Myometrial cell (primary cell): ENCODE data around the gene GGT1.

DNA sequence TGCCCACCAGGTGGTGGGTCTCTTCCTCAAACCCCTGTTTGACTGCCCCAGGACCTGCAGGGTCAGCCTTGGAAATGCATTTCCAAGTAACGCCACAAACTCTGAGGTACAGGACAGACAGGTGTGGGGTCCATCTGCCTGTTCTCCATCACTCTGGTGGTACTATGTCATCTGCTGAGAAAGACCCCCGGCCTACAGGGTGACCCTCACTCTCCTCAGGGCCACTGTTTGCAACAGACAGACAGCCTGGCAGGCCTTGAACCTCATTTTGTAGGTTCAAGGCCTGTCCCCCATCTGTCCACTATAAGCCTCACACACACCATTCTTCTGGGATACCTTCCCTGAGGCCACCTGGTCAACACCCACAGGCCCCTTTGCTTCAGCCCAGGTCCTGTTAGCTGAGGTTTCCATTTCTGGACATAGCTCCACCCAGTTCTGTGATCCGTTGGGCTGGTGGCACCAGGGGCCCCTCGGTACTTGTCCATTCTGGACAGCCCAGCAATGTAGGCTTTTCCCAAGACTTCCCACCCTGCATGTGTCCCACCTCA, 3.0 kb downstream of the MIF start:
- RAMPAGE, long total RNA: no peak

- RAMPAGE, long total RNA: no peak
Measured at GRCh38 chr22:24066252-24066693, 55.2 kb downstream of the CABIN1 start.

DNA sequence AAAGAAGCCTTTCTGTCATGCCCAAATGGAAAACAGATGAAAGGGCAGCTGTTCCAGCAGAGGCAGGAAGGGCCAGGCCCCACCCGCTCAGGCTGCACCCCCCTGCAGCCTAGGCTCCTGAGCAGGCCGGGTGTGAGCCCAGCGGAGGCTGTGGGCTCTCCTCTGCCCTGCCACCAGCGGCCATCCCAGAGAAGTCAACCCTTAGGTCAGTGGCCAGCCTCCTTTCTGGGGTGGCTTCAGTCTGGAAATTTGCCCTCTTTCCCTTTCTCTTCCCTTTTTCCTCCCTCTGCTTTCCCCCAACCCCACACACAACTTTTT, 32.6 kb upstream of the SUSD2 start:
- RAMPAGE, long total RNA: no peak

GRCh38 chr22:24157844-24158484, 23.3 kb upstream of the SUSD2 start:
- RAMPAGE, long total RNA: no peak

DNA sequence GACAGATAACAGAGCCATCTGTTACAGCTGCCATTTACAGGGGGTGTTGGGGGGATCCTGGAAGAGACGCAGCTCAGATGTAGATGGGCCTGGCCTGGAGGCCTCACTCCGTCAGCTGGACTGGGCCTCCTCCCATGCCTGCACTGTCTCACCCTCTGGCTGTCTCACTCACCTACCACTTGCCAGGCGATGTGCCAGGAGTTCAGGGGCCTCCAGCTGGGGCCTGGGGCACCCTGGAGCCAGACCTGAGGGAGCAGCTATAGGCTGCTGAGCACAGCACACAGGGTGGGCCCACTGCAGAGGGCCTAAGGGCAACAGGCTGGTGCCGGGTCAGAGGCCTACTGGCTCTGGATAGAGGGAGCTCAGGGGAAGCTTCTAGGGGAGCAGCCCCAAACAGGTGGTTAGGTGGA, 16.3 kb upstream of the SUSD2 start:
- RAMPAGE, long total RNA: no peak

- RAMPAGE, long total RNA: no peak
Measured at GRCh38 chr22:24207884-24208422, 26.7 kb downstream of the SUSD2 start.

- RAMPAGE, long total RNA: no peak
Measured at GRCh38 chr22:24243435-24244136, 1.3 kb downstream of the GGT5 start.

- RAMPAGE, long total RNA: no peak
Measured at GRCh38 chr22:24271293-24271996, 814 bp downstream of the SPECC1L start.

GRCh38 chr22:24289133-24289598, 18.5 kb downstream of the SPECC1L start:
- RAMPAGE, long total RNA: no peak

GRCh38 chr22:24400445-24400929, 26.9 kb upstream of the ADORA2A start:
- RAMPAGE, long total RNA: no peak

DNA sequence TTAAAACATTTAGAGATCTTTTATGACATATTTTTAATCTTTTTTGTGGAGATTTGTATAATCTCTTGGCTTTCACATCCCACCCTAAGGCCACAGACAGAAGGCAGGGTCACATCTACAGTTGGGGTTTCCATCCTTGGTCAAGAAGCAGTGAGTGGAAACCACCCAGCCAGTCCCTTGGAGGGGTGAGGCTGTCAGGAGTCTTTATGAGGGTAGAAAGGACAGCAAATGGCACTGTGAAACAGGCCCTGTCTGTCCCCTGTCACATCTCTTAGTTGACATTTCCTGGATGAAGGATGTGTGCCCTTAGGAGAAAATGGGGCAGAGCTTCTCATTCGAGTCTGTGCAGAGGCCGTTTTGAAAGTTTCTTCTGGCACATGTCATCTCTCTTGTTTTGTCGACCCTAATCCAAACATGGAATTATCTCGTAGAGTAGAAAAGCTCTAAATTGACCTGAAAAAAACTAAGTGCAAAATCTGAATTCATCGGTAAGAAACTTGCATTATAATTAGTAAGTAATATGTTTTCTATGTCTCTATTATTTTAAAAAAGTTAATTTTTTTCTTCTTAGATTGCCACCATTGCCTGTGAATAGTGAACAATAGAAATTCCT, 24.4 kb upstream of the ADORA2A start:
- RAMPAGE, long total RNA: no peak

DNA sequence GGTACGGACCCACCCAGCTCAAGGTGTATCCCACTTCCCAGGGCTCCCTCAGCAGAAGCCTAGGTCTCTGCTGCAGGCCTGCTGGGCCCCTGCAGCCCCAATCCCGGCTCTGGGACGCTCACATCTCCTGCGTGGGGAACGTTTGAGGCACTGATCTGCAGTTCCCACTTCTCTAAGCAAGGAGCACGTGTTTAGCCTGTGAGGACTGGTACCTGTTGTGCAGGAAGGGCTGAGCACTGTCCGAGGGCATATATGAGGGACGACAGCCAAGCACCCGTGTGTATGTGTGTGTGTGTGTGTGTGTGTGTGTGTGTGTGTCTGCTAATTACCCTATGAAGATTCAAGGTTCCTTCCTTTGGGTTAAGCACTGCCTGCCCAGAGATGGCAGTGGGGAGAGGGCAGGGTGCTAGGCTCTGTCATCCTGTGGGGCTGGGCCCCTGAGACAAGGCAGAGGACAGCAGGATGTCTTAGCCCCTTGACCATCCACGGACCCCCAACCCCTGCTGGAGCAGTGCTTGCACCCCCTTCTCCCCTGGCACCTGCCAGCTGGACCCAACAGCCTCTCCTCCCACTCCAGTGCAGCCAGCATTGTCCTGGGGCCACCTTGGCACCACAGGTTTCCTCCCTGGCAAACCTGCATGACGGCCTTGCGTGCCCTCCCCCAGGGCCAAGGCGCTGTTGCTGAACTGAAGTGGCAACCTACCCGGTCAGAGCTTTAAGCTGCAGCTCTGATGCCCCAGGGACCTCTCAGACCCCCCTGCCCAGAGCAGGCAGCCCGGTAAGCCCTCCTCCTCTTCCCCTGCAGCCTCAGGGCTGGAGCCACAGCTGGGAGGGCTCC, 1.5 kb upstream of the LRRC75B start:
- RAMPAGE, long total RNA: no peak

- RAMPAGE, long total RNA: no peak
Measured at GRCh38 chr22:24602950-24603365, at the start of gene GGT1. Gene GGT1, plus strand, starts transcription at chr22:24603193.

GRCh38 chr22:24695016-24695668, 79.4 kb downstream of the PIWIL3 start:
- RAMPAGE, long total RNA: no peak

DNA sequence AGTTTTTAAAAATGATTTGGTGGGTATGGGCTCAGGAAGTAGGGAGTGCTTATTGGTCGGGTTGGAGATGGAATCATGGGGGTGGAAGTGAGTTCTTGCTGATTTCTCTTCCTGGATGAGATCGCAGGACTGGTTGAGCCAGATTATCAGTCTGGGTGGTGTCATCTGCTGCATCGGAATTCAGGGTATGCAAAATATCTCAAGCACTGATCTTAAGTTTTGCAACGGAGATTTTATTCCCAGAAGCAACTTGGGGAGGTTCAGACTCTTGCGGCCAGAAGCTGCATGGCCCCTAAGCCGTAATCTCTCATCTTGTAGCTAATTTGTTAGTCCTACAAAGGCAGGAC, 1.2 kb upstream of the PIWIL3 start:
- RAMPAGE, long total RNA: no peak

GRCh38 chr22:24898073-24898431, 48.4 kb downstream of the LHFPL7 start:
- RAMPAGE, long total RNA: no peak

DNA sequence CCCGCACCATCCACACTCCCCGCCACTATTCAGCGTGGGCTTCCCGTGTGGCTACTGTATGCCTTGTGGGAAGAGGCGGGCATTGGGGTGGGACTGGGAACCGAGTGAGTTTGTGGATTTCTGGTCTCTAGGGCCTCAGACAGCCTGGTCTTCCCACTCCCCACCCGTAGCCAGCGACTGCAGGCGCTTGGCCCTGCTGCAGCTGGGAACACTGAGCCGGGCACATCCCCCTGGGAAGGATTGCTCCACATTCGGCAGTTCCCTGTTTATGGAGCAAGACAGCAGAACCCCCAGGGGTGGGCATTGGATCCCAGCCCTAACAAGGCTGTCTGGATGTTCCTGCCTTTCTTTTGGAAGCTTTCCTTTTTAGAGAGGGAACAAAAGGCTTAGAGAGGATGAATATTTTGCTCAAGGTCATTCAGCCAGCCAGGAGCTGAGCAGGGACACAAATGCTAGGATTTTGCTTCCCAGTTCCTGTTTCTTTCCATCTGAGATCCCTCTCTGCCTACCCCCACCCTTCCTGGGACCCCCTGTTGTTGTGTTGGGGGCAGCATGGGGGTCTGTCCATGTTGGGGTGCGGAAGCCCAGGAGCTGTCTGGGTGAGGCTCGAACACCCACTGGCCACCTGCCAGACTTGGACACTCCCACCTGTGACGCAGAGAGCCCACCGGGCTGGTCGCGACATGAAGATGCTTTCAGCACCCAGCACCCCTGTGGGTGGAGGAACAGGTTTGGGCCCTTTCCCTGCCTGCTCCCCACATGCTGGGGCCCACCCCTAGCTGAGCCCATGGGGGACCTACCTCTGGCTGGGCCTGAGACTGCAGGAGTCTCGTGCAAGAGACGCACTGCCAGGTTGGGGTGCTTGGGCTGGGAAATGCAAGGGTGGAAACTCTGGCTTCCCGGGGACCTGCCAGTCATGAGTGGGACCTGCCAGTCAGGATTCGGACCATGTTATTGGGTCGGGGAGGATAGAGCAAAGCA, 23.7 kb downstream of the KIAA1671 start:
- RAMPAGE, long total RNA: no peak

DNA sequence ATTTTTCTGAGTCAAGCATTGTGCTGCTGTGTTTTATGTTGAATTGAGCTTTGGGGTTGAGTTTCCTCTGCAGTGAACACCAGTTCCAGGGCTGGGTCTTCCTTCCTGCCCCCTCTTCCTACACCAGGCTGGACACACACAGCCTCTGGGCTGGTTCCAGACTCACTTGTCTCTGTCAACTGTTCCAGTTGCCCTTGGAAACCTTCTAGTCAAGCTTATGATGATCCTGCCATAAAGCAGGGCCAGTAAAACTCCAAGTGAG, 61.0 kb downstream of the KIAA1671 start:
- RAMPAGE, long total RNA: no peak

- RAMPAGE, long total RNA: no peak
Measured at GRCh38 chr22:25053255-25053654, 100.7 kb downstream of the KIAA1671 start.

DNA sequence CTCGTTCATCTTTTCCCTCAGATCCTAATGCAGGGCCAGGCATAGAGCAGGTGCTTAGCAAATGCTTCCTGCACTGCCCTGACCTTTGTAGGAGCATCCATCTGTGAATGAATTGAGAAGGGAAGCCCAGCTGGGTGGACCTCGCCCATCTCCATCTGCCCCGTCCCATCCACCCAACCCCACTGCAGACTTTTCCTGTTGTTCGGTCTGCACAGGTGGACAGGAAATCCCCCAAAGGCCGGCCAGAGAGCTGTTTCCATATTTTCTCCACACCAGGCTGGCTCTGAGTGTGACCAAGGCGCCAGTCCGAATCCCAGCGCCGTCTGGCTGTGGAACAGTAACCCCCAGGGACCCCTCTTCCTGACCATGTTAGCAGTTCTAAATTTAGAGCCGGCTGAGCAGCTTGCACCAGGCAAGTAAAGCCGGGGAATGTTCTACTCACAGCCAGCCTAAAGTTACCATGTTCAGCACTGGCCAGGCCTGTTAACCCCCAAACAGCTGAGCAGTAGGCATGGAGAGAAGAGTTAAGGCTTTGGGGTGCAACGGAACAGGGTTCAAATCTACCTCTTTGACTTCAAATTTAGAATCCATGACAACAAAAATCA, 113.1 kb upstream of the CRYBB3 start:
- RAMPAGE, long total RNA: no peak